LNCaP clone FGC (cell line): ENCODE measurements around a stretch of chr4.

GRCh38 chr4:7060227-7061352, 7.3 kb downstream of the GRPEL1 start:
- RRBS, 2 experiments = no CpG with 5 or more reads among the region's 24 CpGs

- RRBS, 2 experiments = no CpG with 5 or more reads among the region's 14 CpGs
Observed at GRCh38 chr4:7759140-7759809, 180.4 kb downstream of the AFAP1 start.

- RRBS, 2 experiments = no CpG with 5 or more reads among the region's 24 CpGs
Observed at GRCh38 chr4:8069961-8071121, 88.3 kb downstream of the ABLIM2 start.

- RRBS, 2 experiments = 37 to 43% methylated on average over 12 of the region's 39 CpGs
Observed at GRCh38 chr4:8157769-8158273, 792 bp downstream of the ABLIM2 start.

GRCh38 chr4:8228873-8229357, 29.8 kb downstream of the SH3TC1 start:
- RRBS, 2 experiments = no CpG with 5 or more reads among the region's 15 CpGs

DNA sequence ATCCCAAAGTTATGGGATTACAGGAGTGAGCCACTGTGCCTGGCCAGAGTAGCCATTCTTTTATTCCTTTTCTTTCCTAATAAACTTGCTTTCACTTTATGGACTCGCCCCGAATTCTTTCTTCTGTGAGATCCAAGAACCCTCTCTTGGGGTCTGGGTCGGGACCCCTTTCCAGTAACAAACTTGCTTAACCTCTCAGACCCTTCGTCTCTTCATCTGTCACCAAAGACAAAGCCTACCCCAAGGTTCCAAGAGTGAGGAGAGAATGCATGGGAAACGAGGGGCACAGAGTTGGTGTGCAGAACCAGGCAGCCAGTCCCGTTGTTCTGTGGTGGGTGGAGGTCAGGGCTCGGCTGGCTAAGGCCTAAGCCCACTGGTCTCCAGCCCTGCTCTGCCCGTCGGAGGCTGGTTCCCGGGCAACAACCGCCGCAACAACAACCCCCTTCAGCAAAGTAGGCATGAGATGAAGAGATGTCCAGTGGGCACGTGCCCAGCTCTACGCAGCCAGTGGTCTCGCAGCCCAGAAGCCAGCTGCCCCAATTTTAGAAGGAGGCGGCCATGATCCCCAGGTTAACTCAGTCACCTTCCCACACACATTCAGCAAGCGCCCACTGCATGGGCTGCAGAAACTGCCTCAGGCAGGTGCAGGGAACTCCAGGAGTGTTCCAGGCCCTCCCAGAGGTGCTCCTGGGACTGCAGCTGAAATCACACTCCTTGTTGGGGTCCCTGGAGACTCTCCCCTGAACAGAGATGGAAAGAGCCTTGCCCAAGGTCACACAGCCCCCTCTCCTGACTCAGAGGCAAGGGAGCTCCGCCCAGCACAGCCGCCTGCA, 25.6 kb upstream of the HTRA3 start:
- RRBS, 2 experiments = no CpG with 5 or more reads among the region's 19 CpGs

- RRBS, 2 experiments = 75 to 78% methylated on average over 4 to 7 of the region's 14 CpGs
Observed at GRCh38 chr4:8247510-8248125, 21.9 kb upstream of the HTRA3 start.

DNA sequence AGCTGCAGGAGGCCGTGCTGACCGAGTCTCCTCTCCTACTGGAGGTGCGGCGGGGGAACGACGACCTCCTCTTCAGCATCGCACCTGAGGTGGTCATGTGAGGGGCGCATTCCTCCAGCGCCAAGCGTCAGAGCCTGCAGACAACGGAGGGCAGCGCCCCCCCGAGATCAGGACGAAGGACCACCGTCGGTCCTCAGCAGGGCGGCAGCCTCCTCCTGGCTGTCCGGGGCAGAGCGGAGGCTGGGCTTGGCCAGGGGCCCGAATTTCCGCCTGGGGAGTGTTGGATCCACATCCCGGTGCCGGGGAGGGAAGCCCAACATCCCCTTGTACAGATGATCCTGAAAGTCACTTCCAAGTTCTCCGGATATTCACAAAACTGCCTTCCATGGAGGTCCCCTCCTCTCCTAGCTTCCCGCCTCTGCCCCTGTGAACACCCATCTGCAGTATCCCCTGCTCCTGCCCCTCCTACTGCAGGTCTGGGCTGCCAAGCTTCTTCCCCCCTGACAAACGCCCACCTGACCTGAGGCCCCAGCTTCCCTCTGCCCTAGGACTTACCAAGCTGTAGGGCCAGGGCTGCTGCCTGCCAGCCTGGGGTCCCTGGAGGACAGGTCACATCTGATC, 36.6 kb downstream of the HTRA3 start:
- RRBS, 2 experiments = 81 to 90% methylated on average over 5 of the region's 26 CpGs

- RRBS, 2 experiments = no CpG with 5 or more reads among the region's 3 CpGs
Observed at GRCh38 chr4:8352091-8352307, 82.4 kb downstream of the HTRA3 start.

DNA sequence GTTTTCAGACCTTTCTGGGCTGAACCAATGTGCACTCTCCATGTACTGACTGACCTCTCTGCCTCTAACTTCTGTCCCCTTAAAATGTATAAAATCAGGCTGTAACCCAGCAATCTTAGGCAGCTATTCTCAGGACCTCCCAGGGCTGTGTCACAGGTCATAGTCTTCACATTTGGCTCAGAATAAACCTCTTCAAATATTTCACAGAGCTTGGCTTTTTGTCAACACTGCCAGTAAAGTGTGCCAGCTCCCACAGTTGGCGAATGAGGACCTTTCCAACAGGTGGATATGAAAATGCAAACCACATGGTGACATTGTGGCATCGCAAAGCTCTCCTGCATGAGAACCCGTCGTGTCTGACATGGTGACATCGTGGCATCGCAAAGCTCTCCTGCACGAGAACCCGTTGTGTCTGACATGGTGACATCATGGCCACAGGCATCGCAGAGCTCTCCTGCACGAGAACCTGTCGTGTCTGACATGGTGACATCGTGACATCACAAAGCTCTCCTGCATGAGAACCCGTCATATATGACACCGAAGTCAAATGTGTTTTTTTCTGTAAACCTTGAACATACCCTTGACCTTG, 76.3 kb downstream of the ACOX3 start:
- RRBS, 2 experiments = no CpG with 5 or more reads among the region's 14 CpGs

- RRBS, 2 experiments = no CpG with 5 or more reads among the region's 14 CpGs
Observed at GRCh38 chr4:8399001-8399339, 41.6 kb downstream of the ACOX3 start.

DNA sequence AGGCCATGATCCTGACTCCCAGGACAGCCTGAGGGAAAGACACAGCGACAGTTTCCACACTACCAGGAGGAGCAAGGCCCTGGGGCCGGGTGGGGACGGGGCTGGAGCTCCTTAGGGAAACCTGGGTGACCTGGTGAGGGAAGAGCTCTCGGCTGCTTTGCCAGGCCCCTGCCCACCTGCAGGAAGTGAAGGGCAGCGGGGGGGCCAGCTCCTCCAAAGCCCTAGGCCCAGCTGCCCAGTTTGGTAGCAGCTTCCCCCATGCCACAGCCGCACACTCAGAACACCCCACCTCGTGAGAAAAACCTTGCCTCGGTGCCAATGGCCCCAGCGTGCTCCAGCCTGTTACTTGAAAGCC, 38.4 kb downstream of the ACOX3 start:
- RRBS, 2 experiments = no CpG with 5 or more reads among the region's 9 CpGs

GRCh38 chr4:9000595-9000883, 128.9 kb upstream of the HMX1 start:
- RRBS, 2 experiments = no CpG with 5 or more reads among the region's 38 CpGs

DNA sequence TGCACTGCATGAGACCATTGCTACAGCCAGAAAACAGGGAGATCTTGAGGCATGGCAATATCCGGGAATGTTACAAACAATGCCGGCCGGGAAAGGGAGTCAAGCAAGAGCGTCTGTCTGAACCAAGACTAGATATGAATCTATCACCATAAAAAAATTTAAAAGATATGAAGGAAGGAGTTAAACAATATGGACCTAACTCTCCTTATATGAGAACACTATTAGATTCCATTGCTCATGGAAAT, 46.5 kb upstream of the FAM90A26 start:
- RRBS, 2 experiments = no CpG with 5 or more reads among the region's 4 CpGs

DNA sequence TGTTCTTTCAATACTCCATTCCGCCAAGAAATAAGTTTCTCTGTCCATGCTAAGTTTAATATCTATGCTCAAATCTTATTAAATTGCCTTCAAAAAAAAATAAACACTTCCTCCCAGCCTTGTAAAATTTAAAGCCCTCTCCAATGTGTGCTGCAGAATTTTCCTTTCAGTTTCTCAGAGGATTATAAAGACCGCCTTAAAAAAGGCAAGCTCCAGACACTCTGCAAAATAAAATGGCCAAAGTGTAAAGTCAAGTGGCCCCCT, 157.8 kb downstream of the DEFB131A start:
- RRBS, 2 experiments = no CpG with 5 or more reads among the region's 2 CpGs

GRCh38 chr4:9905537-9906051, 115.7 kb downstream of the SLC2A9 start:
- RRBS, 2 experiments = no CpG with 5 or more reads among the region's 4 CpGs

- RRBS, 2 experiments = no CpG with 5 or more reads among the region's 5 CpGs
Observed at GRCh38 chr4:9989832-9990257, 31.5 kb downstream of the SLC2A9 start.

DNA sequence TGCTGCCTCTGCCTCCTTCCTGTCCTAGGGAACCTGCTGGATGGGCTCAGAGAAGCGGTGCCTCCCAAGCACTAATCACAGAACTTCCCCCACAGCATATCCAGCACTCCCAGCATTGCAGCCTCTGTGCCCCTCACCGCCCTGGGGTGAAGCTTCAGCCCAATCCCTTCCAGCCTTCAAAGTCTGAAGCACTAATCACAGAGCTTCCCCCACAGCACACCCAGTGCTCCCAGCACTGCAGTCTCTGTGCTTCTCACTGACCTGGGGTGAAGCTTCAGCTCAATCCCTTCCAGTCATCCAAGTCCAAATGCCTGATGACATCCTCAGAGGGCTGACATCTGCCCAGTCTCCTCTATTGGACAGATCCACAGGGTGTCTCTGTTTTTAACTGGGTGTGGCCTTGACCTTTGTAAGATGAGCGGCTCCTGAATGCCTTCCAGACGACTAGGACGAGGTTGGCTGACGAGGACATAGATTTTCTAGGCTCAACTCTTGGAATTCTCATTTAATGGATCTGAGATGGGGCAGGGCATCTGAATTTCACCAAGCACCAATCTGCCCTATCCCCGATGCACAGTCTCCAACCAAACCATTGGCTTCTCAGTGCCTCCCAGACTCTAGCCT, 7.6 kb upstream of the SLC2A9 start:
- RRBS, 2 experiments = no CpG with 5 or more reads among the region's 7 CpGs

GRCh38 chr4:10077347-10077840, 39.2 kb downstream of the WDR1 start:
- RRBS, 2 experiments = 100% methylated on average over 1 of the region's 25 CpGs; no CpG with 5 or more reads in 1 of the 2 experiments

DNA sequence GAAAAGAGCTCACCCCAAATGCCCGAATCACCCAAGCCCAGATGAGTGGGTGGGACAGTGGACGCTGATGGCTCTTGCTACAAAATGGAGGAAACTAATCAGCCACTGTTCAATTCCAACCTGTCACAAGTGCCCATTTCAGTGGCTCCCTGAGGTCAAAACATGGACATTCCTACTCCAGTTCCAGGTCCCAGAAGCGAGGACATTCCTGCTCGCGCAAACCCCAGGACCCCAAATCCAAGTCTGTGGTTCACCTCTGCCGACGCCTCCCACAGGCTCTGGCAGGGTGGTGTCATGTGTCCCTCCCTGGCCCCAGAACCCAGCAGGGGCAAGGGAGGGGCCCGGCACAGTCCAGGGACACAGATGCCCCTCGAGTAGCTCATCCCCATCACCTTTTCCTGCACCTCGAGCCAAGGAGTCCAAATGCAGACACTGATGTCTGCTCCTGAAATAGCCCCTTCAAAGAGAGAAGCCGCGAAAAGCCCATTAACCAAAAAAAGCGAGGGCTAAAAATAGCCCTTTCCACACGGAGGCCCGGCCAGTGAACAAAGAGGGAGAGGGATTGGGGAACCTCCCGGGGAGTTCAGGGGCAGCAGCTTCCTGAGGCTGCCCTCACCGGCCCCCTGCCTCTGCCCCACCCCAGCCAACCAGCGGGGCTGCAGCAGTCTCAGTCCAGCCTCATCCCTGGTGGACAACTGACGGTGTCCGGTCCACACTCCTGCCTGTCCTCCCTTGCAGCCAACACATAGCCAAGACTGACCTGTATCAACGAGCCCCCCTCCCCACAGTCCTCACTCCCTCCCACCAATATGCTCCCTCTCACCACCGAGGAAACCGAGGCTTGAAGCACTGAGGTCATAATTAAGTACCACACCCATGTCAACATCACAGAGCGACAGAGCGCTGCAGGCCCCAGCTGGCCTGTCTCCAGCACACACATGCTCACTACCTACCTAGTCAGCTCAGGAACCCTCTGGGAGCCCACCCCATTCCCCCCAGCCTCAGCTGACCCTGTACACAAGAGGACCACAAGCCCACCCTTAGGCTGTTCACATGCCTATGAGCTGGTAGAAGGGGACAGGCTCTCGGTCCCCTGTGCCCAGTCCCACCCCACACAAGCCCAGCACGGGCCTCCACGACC, 24.0 kb downstream of the WDR1 start:
- RRBS, 2 experiments = 98 to over 99% methylated on average over 3 to 4 of the region's 28 CpGs